ENCODE data around the genes ADGRF3 and OTOF.

DNA sequence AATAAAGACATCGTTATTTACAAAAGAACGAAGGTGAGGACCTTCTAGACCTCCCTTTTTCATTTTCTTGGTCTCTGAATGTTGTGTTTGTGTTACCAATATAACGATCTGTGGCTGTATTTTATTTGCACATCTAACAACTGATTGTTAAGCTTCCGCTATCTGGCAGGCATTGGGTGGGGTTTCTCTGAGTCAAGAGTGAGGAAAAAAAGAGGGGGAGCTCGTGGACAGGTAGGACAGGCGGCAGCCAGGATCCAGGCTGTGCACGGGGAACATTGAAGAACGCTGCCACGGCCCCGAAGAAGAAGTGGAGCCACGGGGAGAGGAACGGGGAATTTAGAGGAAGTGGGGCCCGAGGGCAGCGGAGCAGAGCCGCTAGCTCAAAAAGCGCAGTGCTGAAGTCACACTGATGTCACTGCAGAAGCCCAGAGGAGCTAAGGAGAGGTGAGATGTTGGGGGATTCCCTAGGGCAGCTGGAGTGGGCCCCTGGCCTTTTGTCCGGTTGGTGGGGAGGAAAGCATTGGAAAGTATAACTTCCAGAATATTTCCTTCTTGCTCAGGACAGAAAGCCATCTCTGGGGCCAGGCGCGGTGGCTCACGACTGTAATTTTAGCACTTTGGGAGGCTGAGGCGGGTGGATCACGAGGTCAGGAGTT, 20.9 kb upstream of the DNMT3A start:
- PRO-cap: no peak
- RRBS: no CpG with 5 or more reads among the region's 22 CpGs

DNA sequence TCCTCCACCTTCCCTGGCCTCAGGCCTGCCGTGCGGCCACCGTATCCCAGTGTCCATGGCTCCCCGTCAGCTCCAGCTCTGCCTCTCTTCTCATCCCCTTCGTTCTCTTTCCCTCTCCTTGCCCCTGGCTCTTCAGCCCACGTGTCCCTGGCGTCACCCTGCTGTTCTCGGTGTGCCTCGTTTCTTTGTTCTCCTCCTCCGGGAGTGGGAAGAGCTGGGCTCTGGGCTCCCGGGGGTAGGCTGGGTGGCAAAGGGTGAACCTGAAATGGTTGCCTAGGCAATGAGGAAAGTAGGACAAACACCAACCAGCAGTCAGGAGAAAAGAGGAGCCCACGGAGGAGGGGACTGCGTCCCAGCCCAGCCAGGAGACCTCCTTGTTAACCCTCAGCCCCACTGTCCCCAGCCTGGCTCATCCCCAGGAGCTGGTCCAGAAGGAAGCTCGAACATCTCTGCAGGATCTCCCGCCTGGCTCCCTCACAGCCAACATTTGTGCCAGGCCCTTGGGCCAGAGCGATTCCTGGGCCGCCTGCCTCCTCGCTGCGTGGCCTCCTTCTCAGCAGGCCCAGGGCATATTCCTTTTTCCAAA, 30.8 kb upstream of the DNMT3A start:
- PRO-cap: no peak
- RRBS: no CpG with 5 or more reads among the region's 19 CpGs

GRCh38 chr2:25592846-25593596, 80.4 kb downstream of the DTNB start:
- PRO-cap: no peak
- RRBS: no CpG with 5 or more reads among the region's 9 CpGs

DNA sequence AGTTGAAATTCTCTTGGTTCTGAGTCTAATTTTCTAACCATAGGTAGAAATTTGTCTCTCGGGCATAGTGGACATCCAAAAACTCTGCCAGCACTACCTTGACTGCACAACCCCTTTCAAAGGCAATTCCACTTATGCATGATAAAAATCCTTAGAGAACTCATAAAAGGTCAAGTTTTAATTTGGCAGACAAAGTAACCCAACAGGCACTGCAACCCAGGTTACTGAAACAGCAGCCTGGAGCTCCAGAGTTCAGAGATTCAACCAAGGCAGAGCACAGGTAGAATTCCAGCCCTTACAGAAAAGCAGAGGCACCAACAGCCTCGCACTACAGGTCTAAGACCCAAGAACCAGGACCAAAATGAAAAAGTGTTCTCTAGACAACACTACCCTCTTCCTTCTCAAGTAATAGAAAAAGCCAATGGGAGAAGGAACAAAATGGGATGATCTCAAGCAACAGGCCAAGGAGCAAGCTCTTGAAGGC, 1.7 kb downstream of the DTNB start:
- PRO-cap: no peak
- RRBS: no CpG with 5 or more reads among the region's 2 CpGs

- PRO-cap: no peak
- RRBS: no CpG with 5 or more reads among the region's 2 CpGs
Measured at GRCh38 chr2:25960951-25961204, 21.4 kb downstream of the KIF3C start.

DNA sequence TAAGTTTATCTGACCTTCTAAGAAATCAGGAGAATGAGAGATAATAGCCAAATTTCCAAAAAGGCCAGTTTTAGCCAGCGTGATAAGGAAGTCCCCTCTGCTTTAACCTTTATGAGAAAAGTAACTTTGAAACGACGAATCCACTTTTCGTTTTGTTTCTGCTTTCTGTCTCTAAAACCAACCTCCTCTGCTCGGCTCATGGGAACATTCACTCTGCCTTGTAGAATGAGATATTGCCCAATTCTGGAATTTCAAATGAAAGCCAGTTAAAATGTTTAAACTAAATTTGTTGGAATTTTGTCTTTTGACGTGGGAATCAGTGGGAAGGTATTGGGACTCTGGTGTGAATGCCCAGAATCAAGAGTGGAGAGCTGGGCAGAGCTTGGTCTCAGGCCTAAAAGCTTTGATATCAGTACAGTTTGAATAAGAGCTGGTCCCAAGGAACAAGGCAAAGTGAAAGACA, 17.5 kb upstream of the RAB10 start:
- PRO-cap: no peak
- RRBS: no CpG with 5 or more reads among the region's 6 CpGs

DNA sequence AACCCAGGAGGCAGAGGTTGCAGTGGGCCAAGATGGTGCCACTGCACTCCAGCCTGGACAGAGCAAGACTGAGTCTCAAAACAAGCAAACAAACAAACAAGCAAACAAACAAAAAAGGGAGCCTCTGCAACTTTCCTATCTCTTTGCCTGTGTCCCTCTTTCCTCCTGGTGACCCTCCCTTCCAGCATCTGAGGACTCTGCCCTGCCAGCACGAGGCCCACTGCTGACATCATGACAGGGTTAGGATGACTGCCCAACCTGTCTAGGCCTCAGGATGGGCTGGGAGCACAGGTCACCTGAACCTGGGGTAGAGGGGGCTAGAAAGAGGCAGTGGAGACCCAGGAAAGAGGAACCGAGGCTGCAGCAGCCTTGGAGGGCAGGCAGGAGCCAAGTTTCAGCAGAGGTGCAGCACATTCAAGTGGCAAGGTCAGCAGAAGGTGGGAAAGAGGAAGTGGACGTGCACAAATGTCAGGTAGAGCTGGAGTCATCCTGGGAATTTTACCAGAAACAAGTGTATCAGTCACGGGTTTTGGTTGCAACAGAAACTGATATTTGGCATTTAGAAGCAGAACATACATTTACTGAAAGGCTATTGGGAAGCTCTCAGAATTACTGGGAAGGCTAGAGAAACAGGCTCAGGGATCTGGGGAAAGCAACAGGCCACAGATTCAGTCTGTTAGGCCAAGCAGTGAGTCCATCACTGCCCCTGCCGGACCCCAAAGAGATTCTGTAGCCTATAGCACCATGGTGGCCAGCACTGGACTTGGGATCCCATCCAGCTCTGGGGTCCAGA, 13.6 kb upstream of the RAB10 start:
- PRO-cap: no peak
- RRBS: no CpG with 5 or more reads among the region's 5 CpGs

DNA sequence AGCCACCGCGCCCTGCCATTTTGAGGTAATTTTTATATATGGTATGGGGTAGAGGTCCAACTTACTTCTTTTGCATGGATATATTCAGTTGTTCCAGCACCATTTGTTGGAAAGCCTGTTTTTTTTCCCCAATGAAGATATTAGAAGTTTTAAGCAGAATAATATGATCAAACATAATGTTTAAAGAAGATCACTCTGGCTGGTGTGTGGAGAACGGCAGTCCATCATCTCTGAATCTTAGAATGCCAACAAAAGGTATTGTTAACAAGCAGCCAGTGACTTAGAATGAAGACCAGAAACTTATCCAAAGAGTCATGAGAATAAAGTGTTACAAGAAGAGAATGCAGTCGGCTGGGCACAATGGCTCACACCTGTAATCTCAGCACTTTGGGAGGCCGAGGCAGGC, 67.9 kb upstream of the GAREM2 start:
- PRO-cap: no peak
- RRBS: no CpG with 5 or more reads among the region's 5 CpGs

GRCh38 chr2:26123162-26123716, 49.6 kb upstream of the GAREM2 start:
- PRO-cap: no peak
- RRBS: no CpG with 5 or more reads among the region's 9 CpGs

DNA sequence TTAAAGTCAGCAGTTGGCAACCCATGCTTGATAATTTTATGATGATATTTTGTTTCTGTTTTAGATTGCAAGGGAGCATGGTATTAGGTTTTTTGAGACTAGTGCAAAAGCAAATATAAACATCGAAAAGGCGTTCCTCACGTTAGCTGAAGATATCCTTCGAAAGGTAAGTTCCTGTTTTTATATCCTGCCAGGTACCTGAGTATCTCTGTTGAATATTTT, 45.2 kb upstream of the GAREM2 start:
- PRO-cap: no peak
- RRBS: no CpG with 5 or more reads among the region's 4 CpGs

DNA sequence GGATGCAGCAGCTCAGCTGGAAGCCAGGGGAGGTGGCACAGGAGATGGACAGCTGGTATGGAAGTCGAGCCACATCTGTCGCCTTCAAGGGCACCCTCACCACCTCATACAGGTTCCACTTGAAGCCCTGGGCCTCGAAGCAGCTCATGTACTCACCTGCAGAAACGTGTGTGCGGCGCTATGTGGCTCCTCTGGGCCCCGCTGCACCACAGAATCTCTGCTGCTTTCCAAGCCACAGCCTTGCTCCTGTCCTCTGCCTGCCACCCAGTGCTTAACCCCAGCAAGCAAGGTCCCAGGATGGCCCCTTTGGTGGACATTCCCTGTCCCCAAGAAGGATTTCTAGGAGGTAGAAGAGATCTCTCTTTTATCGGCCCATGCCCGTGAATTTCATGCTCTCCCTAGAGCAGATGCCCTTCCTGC, 31.5 kb upstream of the SELENOI start:
- PRO-cap: no peak
- RRBS: no CpG with 5 or more reads among the region's 9 CpGs

GRCh38 chr2:26345256-26345910, 560 bp upstream of the SELENOI start:
- PRO-cap: unidirectional peak, plus-strand start at chr2:26345356; bidirectional peak, plus-strand start at chr2:26345601, minus-strand start at chr2:26345590; bidirectional peak, plus-strand start at chr2:26346146, minus-strand start at chr2:26345821
- RRBS: no CpG with 5 or more reads among the region's 30 CpGs

DNA sequence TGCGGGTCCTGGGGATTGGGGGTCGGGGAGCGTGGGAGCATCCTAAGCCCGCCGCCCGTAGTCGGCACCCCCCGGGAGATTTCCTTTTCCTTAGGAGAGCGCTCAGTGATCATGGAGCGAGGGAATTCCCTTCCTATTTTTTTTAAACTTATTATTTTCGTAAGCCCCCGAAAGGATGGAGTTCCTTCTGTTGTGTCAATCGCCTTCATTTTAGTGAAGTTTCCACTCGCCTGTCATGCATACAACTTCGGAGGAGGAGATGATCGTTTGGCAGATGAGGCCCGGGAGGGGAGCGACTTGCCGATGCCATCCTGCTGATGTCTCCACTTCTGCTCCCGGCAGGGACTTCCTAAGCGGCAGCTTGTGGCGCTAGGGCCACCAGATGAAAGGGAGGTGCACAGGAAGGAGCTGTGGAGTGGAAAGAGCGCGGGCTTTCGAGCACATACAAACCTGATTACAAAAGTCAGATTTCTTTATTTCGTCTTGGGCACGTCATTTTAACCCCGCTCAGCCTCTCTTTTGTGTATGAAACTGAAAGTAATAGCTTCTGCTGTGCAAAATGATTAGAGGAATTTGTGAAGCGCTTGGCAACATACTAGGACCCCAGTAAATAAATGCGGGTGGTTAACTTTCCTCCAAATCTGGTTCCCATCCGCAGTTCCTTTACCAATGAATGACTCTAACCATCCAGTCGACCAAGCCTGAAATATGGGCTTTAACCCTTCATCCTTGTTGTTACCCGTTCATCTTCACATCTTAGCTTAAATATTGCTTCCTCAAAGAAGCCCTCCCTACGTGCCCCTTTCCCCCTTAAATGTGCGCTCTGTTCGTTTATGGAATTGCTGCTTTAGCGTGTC, at the start of gene ADGRF3:
TSS of gene ADGRF3 (minus strand) at position 365 of the 857 bp plus-strand sequence.
- PRO-cap: bidirectional peak, plus-strand start at position 381 of the sequence, minus-strand start at position 325 of the sequence
- RRBS: 4% methylated on average over 11 of the region's 37 CpGs

GRCh38 chr2:26347739-26348651, 1.4 kb upstream of the ADGRF3 start:
- PRO-cap: no peak
- RRBS: no CpG with 5 or more reads among the region's 10 CpGs

DNA sequence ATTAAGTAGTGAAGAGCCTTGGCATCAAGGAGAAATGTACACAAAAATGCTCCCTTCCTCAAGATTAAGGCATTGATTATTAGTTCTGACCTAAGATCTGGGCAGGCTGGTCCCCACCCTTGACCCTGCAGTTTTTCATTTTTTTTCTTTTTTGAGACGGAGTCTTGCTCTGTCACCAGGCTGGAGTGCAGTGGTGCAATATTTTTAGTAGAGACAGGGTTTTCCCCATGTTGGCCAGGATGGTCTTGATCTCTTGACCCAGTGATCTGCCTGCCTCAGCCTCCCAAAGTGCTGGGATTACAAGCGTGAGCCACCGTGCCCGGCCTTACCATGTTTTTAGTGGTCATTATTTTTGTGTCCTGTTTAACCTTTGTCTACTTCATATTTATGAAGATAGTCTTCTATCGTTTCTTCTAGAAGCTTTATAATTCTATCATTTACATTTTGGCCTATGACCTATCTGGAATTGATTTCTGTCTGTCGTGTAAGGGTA, 14.4 kb downstream of the DRC1 start:
- PRO-cap: no peak
- RRBS: no CpG with 5 or more reads among the region's 6 CpGs

DNA sequence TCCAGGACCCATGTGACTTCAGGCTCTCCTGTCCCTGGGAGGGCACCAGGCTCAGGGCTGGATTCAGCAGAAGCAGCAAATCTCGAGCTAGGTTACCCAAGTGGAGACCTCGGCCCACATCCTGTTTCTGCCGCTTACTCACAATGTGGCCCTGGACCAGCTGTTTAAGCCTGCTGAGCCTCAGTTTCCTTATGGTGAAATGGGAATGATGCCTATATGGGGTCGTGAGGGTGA, 71.3 kb downstream of the OTOF start:
- PRO-cap: no peak
- RRBS: no CpG with 5 or more reads among the region's 4 CpGs

DNA sequence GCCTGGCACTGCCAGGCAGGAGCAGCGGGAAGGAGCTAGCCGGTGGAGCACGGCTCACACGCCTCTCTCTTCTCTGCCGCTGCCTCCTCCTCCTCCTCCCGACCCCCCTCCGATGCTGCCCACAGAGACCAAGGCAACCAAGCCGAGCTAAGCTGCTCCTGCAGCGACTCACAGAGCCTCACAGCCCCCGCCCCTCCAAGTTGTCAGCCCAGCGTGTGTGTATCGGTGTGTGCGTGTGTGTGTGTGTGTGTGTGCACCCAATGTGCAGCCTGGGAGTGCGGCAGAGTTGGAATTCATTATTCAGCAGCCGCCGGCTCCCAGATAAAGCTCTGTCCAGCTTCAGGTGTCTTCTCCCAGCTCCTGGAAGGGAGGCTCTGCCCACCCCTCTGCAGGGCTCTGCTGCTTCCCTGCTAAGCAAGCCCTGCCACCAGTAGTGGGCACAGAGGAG, at the start of gene OTOF:
TSS of gene OTOF (minus strand) at position 172 of the 448 bp plus-strand sequence.
- PRO-cap: no peak
- RRBS: 60% methylated on average over 2 of the region's 16 CpGs

DNA sequence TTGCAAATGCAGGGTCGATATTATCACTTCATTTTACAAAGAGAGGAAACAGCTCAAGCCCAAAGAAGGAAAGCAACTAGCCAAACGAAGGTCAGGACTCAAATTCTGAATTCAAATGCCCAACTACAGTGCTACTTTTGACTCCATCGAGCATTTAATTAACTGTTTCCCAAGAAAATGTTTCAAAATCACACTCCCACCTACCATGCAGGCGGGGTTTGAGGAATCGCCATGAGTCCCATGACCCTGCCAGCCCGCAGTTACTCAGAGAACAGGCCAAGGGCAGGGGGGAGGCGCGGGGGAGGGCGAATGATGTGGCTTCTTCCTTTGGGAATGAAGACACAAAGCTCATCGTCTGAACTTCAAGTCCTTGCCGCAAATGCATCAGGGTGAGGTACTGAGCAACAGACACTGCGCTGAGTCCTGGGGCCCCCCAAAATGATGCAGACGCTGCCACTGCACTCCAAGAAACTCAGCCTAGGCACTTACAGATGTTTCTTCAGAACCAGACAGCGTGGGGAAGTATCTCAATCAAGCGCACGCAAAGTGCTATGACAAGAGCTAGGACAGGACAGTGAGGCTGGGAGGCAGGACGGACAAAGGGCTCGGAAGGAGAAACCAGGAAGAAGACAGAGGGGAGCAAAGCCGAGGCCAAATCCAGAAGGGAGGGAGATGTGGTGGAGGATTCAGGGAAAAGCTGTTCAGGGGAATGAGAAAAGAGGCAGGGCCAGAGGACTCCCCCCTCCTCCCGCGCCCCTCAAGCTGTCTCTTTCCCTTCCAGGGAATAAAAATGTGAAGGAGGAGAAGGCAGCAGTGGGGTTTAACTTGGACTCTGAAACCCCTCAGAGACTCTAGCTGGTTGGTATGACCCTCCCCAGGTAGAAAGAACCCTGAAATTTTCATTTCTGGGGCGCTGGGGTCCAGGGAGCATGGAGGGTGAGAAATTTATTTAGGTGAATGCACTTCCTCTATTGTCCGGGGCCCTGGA, 35.1 kb downstream of the CIB4 start:
- PRO-cap: no peak
- RRBS: no CpG with 5 or more reads among the region's 23 CpGs

- PRO-cap: no peak
- RRBS: no CpG with 5 or more reads among the region's 5 CpGs
Measured at GRCh38 chr2:26691209-26691767, 1.2 kb upstream of the KCNK3 start.

DNA sequence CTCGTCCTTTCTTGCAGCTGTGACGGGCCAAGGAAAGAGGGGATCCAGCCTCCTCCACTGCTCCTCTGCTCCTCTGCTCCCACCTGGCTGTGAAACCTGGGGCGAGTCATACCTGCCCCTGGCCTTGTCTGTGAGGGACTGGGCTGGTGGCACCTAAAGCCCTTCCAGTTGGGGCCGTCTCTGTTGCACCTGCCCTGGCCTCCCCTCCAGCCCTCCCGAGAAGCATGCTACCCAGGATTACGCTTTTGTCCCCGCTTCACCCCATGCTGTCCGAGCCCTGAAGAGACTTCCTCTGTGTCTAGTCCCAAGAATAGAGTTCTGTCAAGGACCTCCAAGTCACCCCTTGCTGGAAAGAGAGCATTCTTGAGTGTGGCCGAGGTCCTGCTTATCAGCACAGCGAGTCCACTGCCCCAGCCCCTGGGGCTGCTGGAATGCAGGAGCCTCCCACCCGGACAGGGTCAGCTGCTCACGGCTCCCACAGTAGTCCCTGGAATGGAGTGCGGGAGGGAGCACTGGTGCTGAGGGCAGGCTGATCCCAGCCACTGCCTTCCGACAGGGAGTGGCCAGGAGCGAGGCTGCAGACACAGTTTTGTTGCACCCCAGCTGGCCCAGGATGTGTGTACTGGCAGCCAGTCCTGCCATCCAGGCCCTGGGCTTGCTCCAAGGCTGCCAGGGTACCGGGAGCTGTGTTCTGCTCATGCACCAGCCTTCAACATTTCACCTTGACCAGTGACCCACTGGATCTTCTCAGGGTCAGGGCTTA, 14.4 kb downstream of the KCNK3 start:
- PRO-cap: bidirectional peak, plus-strand start at position 483 of the sequence, minus-strand start at position 402 of the sequence
- RRBS: no CpG with 5 or more reads among the region's 16 CpGs